A673 (cell line): ENCODE measurements around the genes NRP2, CMKLR2 and CCNYL1.

DNA sequence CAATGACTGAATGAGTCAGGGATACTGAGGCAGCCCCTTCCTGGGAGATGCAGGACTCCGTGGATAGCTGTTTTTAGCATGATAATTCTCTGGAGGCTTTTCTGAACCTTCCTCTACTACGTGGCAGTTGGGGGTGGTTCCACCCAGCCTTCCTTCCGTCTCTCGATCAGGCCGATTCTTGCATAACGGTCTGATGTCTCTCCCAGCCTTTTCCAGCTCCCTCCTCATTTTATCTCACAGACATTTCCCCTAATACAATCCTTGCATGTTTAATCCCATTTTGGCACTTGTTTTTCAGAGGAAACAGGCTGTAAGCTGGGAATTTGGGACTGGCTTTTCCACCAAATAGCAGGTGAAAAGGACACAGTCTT lies 21.1 kb upstream of the CTLA4 start:
- PRO-cap: no peak

- PRO-cap: no peak
These were observed 1.6 kb downstream of the CTLA4 start for GRCh38 chr2:203868953-203869887.

DNA sequence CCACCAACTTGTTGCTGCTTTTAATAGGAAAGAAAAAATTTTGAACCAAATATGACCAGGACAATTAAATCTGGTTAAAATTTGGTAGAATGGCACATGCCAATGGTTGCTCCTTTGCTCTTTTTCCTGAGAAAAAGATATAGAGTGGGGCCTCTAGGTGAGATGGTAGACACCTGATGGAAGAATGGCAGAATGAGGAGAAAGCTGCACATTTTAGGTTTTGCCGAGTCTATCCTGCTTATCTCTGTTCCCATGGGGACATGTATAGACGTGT lies 90.3 kb downstream of the ICOS start:
- PRO-cap: unidirectional peak, minus-strand start at position 194 of the sequence

DNA sequence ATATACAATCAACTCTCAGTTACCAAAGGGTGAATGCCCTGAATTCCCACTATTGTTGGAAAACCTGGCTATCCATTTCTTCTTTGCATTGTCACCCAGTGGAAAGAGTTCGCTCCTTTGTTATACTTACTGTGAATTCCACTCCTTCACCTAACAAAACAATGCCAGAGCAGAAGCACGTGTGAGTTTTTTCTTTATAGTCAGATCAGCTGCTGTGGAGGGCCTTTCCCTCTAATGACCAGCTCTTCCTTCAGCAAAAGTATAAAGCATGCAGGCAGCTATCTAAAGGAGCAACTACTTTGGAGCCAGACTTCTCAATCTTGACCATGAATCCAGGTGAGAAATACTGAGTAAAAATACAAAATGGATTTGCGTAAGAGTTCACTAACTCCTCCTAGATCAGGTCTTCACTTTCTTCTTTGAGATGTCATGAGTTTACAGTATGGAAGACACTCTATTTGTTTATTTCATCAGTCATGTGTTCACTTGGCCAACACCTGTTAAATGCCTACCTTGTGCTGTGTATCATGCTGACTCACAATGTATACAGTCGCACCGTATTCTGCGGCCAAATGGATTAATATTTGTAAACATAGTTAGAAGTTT lies 409.0 kb upstream of the NRP2 start:
- PRO-cap: no peak

GRCh38 chr2:205582106-205582805 lies 100.0 kb upstream of the NRP2 start:
- PRO-cap: no peak

GRCh38 chr2:205679859-205680621 lies 2.3 kb upstream of the NRP2 start:
- PRO-cap: no peak

- PRO-cap: bidirectional peak, plus-strand start at chr2:205682501, minus-strand start at chr2:205682355; unidirectional peak, minus-strand start at chr2:205682695
These were observed at the start of gene NRP2 for GRCh38 chr2:205682111-205683360. TSS of gene NRP2 (plus strand) at chr2:205682501.

- PRO-cap: bidirectional peak, plus-strand start at chr2:205685491, minus-strand start at chr2:205685175
These were observed 3.2 kb downstream of the NRP2 start for GRCh38 chr2:205685254-205686110.

GRCh38 chr2:205706640-205707579 lies 24.6 kb downstream of the NRP2 start:
- PRO-cap: bidirectional peak, plus-strand start at chr2:205707073, minus-strand start at chr2:205706854

- PRO-cap: no peak
These were observed 51.3 kb downstream of the NRP2 start for GRCh38 chr2:205733479-205734083.

GRCh38 chr2:206213158-206213793 lies at the start of gene CMKLR2:
TSS of gene CMKLR2 (minus strand) at chr2:206213371.
- PRO-cap: unidirectional peak, minus-strand start at chr2:206213371

DNA sequence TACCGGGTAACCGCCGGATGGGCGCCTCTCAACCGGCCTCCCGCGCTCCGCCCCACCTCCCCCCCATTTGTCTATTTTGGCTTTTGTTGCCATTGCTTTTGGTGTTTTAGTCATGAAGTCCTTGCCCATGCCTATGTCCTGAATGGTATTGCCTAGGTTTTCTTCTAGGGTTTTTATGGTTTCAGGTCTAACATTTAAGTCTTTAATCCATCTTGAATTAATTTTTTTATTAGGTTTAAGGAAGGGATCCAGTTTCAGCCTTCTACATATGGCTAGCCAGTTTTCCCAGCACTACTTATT lies 32.4 kb upstream of the ADAM23 start:
- PRO-cap: no peak

DNA sequence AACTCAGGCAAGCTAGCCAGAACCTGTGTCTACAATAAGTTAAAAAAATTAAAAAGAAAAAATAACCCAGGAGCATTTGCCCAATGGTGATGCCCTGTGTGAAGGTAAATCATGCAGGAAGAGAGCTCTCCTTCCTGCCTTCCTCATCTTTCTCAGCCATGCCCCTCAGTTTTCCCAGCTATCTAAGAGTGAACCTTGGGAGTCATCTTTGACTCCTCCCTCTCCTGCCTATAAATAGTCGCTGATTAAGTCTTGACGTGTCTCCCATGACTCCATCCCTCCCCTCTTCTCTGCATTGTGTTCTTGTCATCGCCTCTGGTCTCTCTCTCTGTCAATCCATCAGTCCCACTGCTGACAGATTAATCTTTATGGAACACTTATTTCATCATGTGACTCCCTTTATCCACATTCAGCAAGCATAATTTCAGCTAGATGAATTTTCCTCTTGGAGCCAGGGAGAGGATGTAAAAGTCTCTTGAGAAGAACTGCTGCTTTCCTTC lies 9.3 kb downstream of the ADAM23 start:
- PRO-cap: no peak

DNA sequence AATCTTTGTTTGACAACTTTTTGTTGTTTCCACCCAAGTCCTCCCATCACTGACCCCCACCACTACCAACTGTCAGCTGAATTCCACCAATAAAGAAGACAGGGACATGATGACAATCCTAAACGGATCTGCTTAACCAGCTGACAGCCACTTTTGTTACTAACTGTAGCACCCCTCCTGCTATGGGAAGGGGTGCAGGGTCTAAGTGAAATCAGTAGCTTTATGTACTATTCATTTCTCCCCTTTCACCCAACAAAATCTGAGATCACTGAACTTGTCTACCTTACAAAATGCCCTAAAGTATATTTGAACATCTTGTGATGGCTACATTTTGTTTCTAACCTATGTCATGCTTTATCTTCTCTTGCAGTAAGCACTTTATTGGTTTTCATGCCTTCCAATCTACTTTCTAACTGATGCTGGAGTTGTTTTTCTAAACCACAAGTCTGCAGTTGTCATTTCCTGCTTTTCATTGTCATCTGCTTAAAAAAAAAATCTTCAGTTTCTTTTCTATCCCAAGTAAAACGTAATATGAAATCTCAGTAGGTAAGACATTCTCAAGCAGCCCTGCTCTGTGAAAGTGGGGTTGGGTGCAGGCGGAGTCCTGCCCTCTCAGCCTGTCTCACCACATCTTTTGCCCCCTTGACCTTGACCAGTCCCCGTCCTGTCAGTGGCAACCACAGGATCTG lies 80.2 kb upstream of the CPO start:
- PRO-cap: no peak

GRCh38 chr2:207162773-207163860 lies 2.6 kb downstream of the KLF7 start:
- PRO-cap: no peak

GRCh38 chr2:207254504-207255478 lies 89.0 kb upstream of the KLF7 start:
- PRO-cap: unidirectional peak, plus-strand start at chr2:207254706

- PRO-cap: no peak
These were observed 25.2 kb upstream of the CREB1 start for GRCh38 chr2:207504304-207505277.

DNA sequence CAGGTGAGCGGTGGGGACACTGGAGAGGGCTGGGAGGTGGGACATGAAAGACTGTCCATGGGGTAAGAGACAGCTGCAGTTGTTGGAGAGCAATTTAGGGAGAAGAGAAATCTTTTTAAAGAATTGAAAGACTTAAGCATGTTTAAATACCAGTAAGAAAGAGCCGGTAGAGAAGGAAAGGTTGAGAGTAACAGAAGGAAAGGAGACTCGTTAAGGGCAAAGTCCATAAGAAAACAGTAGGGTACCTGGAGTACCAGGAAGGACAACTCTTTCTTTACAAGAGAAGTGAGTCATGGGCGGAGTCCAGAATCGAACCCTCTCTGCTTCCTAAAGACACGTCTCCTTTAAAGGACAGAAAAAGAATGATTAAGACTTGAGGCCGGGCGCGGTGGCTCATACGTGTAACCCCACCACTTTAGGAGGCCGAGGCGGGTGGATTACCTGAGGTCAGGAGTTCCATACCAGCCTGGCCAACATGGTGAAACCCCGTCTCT lies 1.4 kb upstream of the CREB1 start:
- PRO-cap: no peak

DNA sequence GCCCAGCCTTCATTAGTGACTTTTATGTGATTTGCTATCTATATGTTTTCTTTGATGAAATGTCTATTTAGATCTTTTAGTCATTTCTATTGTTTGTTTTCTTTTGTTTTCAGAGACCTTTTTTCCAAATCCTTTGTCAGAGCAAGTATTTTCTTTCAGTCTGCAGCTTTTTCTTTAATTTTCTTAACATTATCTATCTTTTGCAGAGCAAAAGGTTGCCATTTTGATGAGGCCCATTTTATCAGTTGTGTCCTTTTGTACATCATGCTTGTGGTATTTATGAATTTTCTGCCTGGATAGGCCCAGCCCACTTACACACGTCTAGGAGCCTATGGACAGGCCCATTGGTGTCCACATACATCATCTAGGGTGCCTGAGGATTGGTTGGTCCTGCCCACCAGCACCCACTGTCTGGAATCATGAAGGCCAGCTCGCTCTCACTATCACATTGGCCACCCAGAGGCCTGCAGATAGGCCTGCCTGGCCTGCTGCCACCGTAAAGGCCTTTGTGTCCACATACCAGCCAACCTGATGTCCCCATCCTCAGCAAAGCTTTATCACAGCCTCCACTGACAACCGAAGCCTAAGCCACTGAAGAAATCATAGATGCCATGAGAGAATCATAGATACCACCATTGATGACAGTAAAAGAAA lies 40.4 kb downstream of the METTL21A start:
- PRO-cap: no peak

DNA sequence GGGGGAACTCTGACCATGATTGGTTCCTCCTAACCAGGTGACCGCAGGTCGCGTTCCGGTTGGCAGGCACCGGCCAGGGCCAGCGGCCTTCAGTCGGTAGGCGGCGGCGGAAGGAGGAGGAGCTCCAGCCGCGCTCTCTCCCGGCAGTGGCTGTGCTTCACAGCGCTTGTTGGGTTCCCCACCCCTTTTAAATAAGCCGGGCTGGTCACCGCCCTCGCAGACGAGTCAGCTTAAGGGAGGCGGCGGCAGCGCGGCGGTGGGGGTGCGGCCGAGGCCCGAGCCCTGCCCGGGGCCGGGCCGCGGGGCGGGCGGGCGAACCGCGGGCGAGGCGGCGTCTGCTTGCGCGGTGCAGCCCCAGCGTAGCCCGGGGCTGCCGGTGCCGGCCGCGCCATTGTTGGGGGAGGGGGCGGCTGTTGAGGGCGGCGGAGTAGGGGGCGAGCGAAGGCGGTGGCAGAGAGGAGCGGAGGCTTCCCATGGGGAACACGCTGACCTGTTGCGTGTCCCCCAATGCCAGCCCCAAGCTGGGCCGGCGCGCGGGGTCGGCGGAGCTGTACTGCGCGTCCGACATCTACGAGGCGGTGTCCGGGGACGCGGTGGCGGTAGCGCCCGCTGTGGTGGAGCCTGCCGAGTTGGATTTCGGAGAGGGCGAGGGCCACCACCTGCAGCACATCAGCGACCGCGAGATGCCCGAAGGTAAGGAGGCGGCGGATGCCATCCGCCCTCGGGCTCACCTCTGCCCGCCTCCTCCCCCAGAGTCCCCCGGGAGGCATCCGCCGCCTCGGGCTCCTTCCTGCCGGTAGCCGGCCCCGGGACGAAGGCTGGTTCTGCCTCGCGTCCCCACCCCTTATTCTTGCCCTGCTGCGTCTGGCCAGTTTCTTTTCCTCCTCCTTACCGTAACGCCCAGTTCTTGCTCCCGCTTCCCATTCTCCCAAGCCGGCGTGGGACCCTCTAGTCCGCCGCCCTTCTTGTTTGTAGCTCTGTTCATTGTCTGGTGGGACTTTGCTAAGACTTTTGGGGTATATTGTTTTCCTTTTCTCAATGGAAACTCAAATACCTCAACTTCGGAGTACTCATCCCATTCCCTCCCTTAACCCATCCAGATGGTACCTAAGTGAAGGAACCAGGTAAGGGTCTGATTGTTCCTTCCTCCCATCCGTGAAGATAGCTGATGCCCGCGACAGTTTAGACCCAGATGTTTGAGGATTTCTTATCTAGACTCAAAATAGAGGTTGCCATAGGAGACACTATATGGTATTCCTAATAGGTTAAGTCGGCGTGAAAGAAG lies at the start of gene CCNYL1:
Gene CCNYL1 (plus strand): TSS at position 217 of the 1,285 bp plus-strand sequence.
- PRO-cap: bidirectional peak, plus-strand start at position 217 of the sequence, minus-strand start outside the sequence